Ileum (tissue), 1 donor: ENCODE measurements around a stretch of chr10.

DNA sequence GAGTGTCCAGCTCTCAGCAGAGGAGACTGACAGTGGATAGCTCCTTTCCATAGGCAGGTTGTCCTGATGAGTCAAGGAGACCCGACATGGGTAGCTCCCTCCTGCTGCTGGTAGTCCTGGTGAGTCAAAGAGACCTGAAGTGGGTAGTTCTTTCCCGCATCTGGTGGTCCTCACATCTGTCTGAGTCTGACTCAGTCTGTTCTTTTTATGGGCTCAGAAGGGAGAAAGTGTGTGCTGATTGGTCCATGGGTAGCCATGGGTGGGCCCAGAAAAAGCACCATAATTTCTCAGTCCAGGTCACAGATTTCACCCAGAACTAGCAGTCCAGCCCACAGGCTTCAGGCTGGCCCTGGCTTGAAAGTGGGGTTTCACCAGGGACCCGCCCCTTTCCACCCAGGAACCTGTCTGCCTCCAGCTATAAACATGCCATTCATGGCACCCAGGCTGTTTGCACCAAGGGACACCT is 192.6 kb upstream of the MBL2 start:
- PRO-cap, result no peak

DNA sequence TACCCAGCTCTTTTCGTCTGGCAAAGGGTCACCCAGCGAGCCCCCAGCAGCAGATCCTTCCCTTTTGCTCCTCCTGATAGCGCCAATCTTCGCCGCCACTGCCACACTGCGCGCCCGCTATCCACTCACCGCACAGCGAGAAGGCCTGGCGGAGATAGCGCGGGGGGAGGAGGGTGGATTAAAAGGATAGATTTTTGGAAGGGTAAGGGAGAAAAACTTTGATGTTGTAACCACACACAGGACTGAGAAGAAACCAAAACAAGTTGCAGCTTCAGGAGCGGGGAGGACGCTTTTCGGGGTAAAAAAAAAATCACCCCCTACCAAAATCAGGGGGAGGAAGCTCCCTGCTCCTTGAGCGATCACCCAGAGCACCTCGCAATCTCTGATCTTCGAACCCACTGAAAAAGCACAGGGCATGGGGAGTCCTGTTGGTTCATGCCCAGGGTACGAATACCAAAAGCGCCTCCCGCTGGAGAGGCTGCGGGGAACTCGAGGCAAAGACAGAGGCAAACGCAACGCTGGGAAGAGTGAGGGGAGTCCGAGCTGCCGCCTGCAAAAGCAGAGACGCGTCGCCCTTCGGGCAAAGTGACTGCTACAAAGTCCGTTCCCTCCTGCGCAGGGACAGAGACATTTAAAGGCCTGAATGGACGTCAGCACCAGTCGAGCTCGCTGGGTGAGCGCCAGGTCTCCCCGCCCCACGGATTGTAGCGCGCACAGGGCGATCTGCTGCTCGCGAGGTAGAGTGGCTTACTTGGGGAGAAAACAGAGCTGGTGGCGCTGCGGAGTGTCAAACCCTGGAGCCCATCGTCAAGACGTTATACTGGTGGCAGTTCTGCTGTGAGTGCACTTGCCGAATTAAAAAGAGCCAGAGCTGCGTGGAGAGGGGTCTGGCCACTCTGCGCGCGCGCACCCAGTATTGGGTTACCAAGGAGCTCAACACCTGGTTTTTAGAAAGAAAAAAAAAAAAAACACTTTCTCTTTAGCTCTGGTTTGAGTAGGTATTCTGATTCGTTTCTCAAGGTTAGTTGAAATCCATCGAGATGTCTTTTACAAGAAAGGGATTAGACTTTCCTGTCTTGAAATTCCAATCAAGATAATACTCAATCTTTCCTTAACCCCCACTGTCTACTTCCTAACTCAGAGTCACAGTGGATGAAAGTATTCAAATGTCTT is 732.8 kb downstream of the ZWINT start:
- PRO-cap, result no peak

- PRO-cap, result no peak
Observed at GRCh38 chr10:56778266-56778465, 417.1 kb upstream of the ZWINT start.

- PRO-cap, result bidirectional peak, plus-strand start at chr10:58267202, minus-strand start at chr10:58267035
Observed at GRCh38 chr10:58266748-58267823, 608 bp downstream of the IPMK start.

GRCh38 chr10:58384584-58384832 is 702 bp upstream of the TFAM start:
- PRO-cap, result no peak

DNA sequence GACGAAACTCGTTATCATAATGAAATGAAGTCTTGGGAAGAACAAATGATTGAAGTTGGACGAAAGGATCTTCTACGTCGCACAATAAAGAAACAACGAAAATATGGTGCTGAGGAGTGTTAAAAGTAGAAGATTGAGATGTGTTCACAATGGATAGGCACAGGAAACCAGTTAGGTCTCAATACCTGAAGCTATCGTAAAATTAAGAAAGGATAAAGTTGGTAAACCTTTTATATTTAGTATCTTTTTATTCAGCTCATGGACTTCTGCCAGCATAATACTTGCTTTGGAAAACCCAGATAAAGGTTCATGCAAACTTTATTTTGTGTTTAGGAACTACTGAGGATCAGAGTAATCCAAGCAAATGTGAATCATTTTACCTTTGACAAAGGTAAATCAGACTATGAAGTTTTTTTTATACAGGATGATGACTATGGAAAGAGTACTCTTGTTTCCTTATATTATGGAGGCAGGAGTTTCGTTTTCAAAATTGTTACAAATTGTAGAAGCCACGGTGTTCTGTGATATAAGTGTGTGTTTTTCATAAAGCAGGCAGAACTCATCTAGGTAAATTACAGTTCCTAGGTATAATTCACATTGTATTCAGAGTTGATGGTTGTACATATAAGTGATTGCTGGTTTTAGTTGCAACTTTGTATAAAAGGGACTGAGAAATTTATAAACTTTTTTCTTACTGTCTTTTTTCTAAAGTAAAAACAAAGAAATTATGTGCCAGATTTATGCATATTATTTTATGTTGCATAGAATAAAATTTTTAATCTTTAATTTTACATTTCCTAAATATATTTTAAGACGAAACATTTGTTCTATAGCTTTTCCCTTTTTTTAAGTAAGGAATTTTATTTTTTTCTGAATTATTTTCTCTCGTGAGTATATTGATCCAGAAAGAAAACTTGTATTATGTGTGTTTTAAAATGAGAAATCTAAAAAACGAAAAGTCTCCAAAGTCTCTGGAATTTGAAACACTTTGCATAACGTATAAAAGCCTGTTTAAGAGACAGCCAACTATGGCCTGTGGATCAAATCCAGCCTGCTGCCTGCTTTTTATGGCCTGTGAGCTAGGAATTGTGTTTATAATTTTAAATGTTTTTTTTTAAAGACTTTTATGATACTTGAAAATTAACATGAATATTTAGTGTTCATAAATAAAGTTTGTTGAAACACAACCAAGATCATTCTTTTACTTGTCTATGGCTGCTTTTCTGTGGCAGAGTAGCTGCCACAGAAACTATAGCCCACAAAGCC is 10.2 kb downstream of the TFAM start:
- PRO-cap, result no peak

GRCh38 chr10:58399983-58400643 is 14.9 kb downstream of the TFAM start:
- PRO-cap, result no peak

DNA sequence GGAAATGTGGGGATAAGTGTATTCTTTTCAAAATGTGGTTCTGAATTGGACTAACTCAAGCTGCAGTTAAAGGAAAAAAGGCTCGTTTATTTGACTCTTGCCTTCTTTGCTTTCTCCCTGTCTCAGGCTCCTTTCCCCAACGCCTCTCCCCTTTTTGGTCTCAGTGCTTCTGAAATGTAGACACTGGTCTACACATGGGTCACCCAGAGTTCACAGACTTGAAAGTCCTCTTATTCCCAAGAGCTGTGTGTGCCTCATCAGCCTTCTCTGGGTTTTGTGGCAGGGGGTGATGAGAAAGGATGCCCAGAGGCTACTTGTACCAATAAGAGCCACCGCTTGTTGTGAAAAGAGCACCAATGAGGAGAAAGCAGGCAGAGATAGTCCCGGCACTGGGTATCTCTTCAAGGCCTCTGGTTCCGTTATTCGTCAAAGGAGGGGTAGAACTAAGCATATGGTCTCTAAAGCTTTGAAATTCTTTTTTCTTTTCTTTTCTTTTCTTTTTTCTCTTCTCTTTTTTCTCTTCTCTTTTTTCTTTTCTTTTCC is 125.8 kb downstream of the BICC1 start:
- PRO-cap, result no peak

DNA sequence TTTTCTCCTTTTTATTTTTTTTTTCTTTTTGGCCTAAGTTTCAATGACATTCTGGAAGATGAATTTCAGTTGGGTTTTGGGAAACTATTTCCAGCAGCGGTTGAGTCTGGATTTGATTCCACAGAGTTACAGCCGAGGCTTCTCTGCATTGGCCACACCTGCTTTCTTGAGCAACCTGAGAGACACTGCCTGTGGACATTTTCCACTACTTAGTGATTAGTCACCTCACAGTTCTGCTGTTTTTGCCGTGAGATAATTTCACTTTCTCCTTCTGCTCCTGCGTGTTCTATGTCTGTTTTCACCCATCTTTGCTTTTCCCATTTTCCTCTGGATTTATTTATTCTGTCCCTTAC is 243.0 kb downstream of the BICC1 start:
- PRO-cap, result no peak

GRCh38 chr10:59019050-59019408 is 157.4 kb upstream of the PHYHIPL start:
- PRO-cap, result no peak

GRCh38 chr10:59623587-59624102 is 86.0 kb downstream of the SLC16A9 start:
- PRO-cap, result no peak

DNA sequence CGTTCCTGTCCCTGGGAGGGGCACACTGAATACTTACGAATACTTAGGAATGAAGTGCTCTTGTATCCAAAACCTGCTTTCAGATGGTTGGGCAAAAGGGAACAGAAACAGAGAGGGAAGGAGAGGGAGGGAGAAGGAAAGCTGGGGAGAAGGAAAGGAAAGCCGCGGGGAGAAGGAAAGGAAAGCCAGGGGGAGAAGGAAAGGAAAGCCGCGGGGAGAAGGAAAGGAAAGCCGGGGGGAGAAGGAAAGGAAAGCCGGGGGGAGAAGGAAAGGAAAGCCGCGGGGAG is 24.6 kb downstream of the CCDC6 start:
- PRO-cap, result no peak

GRCh38 chr10:59895590-59896216 is 10.7 kb downstream of the CCDC6 start:
- PRO-cap, result no peak

DNA sequence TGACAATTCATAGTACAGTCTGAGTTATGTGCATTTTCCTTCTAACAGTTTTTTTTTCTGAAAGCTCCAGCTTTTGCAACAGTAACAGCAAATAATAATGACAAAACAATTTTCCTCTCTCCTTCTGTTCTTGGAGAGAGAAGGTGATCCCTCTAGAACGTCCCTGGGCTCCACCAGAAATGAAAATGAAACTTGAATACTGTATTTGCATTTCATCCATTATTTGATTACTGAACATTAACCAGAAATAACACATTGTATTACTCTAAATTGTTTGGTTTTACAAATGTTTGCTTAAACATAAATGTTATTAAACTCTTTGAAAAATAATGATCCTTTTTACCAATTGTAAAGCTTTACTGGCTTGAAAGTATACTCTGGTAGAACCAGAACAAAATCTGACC is 176.6 kb upstream of the CCDC6 start:
- PRO-cap, result no peak

GRCh38 chr10:60138784-60139252 is 232.5 kb upstream of the CCDC6 start:
- PRO-cap, result no peak

DNA sequence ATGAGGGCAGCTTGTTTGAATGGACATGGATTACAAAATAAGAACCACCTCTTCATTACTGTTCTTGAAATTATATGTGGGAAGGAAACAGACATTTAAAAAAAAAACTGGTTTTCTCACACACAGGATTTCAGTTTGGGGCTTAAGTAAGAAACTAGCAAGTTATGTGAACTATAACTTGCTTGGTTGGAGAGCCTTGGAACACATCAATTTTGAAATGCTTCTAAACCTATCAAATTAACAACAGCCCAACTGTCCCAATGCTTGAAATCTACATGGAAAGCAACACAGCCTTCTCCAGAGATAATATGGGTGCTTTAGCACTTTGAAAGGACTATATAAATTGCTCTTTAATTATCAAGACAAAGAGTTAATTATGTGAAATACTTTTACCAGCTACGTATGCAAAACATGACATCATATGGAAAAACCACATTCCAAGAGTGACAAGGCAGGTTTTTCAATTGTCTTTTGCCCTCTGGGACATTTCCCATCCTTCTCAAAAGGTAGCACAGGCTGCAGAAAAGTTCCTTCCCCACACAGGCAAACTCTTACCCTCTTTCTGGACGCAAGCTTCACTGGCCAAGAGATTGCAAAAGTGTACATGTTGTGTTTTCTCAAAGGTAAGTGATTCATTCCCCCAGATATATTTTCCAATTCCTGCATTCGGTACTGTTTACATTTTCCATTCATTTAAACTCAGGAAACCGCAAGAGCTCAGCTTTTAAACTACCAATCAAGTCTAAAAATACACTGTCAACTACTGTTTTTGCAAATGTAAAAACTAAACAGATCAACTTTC is 233.3 kb upstream of the CCDC6 start:
- PRO-cap, result no peak

GRCh38 chr10:60357757-60358948 is 31.5 kb downstream of the ANK3 start:
- PRO-cap, result no peak

- PRO-cap, result no peak
Observed at GRCh38 chr10:60572290-60573231, 182.9 kb upstream of the ANK3 start.

GRCh38 chr10:60573247-60573633 is 183.6 kb upstream of the ANK3 start:
- PRO-cap, result no peak

DNA sequence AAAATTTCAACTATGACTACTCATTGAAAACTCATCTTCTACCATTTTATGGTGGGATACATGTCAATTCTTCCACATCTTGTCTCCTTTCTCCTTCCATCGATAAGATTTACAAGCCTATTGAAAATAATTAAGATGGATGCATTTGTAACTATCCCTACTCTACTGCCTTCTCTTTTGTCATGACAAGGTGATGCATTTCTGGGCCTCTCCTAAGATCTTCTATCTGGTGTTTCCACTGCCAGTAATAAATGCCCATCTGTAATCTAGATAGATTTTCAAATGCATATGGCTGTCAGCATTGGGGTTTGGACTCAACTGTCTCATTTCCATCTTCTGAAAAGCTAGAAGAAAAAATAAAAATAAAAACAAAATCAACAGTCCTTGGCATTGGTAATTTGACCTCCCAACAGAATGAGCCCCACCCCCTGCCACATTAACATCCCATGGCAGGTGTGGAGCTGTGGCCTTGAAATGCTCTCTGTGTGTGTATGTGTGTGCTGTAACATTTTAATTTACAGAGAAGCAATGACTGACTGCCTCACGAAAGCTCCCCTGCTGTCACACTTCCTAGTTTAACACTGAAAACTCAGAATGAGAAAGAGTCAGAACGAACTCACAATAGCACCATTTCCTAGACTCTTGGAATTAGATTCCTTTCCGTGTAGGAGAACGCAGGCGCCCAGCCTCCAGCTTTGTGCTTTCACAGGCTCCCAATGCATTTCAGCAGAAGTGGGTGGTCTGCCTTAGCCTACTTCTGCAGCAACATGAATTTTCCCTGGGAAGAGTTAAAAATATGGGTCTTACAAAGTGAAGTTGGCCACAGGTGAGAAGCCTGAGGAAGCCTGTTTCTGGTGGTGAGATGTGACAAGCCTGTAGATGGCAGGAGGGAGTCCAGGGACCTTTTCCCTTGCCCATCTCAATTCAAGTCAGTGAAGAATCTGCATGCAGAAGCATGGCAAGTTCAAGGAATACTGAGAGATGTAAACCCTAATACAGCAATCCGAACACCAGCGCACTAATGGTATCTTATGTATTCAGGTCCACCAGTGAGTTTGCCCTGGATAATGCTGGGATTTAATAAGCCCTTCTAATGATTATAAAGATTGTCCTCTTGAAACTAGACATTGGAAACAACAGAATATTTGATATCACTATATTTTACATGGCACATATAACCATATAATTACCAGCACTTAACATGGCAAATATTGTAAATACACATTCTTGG is 73.9 kb downstream of the RHOBTB1 start:
- PRO-cap, result no peak